Mammary microvascular endothelial cell (primary cell): ENCODE data around the gene ZC3H6.

GRCh38 chr2:110371559-110371855 is 101.1 kb downstream of the LIMS4 start:
- RAMPAGE, long total RNA = no peak

DNA sequence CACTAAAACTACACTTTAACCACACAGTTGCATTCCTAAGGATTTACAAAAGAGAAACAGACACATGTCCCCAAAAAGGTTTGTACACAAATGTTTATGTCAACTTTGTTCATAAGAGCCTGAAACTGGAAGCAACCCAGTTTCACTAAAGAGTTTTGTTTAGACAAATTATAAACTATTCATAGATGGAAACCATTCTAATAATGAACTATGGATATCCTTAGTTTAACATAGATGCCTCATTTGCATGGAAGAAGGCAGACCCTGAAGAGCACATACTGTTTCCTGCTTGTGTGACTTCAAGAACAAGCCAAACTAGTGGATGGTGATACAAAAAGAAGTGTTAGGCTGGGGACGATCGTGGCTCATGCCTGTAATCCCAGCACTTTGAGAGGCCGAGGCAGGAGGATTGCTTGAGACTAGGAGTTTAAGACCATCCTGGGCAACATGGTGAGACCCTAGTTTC is 48.1 kb downstream of the ACOXL start:
- RAMPAGE, long total RNA = no peak

DNA sequence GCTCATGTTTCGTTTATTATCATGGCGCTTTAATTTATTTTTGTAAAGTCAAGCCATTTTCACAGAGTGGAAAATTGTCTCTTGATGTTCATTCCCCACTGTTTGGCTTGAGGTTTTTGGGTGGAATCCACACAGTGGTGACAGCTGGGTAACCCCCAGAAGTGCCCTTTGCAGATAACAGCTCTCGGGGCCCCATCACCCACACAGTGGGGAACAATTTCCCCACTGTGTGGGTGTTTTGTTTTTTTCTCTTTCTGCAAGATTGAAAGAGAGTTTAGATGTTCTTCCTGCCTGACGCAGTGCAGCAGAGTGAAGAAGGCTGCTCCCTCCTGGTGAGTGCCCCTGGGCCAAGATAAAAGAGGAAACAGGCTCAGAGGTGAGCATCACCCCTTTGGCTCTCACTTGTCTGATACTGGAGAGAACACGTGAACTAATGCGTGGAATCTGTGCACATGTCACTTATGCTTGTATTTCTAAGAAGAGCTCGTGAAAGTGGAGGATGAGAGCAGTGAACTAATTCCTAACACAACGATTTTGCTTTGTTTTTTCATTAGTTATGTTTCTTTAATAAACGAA is 114.7 kb downstream of the ACOXL start:
- RAMPAGE, long total RNA = no peak

DNA sequence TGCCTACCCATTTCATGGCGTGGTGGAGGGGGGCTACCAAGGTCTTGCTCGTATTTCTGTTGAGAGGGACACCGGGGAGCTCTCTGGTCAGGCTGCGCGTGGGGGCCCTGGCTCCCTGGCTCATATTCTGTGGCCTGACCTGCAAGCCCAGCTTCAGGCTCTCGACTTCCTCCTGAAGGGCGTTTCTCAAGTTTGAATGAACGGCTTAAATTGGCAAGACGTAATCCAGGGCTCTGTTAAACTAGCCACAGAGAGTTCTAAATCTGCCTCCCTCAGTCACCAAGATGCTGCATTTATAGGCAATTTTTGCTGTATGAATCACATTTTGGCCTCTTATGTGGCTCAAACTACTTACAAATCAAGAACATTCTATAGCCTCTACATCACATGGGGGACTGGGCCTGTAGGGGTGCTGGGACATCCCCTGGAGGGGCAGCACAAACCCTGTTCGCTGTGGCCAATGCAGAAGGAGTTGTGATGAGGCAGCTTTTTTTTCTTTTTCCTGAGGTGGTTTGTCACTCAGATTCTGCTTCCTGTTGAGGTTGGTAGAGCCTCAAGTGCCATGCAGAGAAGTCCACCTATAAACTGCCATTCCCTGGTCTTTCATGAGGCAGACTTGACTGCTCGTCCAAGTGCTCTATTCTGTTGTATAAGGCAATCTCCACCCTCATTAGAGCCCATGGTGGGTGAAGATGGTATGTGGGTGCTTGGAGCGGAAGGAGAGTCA is 120.0 kb downstream of the ACOXL start:
- RAMPAGE, long total RNA = no peak

GRCh38 chr2:110858792-110859365 is 126.5 kb downstream of the ACOXL start:
- RAMPAGE, long total RNA = no peak

DNA sequence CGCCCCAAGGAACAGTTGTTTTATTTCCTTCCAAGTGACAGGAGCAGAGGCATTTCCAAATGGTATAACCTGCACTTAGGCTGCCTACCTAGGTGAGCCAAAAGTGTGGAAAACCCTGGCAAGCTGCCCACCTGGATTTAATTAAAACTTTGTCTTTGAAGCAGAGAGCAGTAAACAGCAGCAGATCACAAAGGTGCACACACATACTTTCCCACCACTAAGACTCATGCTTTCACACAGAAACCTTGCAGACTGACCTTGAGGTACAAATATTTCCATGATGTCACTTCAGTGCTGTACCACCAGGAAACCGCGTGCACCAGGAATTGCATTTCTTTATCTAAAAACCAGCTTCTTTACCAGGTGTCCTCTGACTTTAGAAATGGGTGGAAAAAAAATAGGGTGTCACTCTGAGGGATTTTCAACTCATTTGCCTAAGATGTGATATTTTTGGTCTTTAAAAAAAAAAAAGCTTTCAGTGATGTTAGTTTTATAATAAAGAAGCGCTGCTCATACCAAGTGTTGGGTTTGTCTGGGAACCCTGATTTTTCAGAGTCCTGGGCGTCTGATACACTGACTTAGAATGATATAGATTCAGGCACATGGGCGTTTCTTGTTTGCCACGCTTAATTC is 70.8 kb upstream of the BCL2L11 start:
- RAMPAGE, long total RNA = no peak

GRCh38 chr2:111128487-111129716 is 8.2 kb downstream of the BCL2L11 start:
- RAMPAGE, long total RNA = no peak

DNA sequence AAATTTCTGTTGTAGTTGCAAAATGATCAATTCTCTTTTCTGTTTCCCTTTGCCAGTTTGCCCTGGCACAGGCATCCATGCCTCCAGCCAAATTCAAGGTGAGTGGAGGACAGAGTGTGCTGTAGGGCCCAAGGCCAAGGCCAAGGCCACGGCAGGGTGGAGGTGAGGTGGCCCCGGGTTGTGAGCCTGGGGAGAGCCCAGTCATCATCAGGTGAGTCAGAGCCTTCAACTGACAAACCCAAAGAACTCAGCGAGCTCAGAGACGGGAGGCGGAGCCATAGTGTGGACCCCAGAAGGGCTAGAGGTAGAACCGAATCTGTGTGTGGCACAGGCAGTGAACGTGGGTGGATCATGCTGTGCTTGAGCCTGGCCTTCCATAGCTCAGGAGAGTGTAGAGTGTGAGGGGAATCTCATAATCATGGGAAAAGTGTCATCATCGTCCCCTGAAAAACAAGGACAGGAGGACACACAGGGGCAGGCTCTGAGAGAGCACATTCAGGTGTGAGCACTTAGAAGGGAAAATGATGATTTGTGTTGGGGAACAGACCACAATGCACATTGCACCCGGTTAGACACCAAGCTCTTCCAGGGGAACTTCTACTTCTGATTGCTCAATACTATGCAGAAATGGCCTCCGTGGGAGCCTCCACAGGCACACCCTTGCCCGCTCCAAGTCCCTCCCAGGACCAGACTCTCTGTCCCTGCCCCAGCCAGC is 55.9 kb downstream of the BCL2L11 start:
- RAMPAGE, long total RNA = no peak

GRCh38 chr2:111196269-111197017 is 75.7 kb downstream of the BCL2L11 start:
- RAMPAGE, long total RNA = no peak

GRCh38 chr2:111355443-111355838 is 234.7 kb downstream of the BCL2L11 start:
- RAMPAGE, long total RNA = no peak

DNA sequence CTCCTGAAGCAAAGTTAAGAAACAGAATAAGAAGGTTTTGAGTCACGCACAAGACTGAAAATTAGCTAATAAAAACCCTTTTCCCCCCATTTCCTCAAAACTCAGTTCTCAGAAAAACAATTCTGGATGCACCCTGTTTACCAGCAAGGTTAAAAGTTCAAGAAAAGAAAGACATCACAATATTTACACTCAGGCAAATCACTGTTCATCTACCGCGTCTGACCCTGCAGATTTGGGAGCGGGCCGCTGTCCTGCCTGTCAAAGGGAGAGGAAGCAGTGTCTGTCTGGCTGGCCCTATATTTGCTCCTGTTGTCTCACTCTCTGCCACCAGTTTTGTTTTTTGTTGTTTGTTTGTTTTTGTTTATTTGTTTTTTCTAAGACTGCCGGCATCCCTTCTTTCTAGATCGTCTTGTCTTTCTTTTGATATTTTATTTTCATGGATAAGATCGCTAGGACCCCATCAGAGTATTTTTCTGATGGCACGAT is 299.4 kb downstream of the BCL2L11 start:
- RAMPAGE, long total RNA = no peak

DNA sequence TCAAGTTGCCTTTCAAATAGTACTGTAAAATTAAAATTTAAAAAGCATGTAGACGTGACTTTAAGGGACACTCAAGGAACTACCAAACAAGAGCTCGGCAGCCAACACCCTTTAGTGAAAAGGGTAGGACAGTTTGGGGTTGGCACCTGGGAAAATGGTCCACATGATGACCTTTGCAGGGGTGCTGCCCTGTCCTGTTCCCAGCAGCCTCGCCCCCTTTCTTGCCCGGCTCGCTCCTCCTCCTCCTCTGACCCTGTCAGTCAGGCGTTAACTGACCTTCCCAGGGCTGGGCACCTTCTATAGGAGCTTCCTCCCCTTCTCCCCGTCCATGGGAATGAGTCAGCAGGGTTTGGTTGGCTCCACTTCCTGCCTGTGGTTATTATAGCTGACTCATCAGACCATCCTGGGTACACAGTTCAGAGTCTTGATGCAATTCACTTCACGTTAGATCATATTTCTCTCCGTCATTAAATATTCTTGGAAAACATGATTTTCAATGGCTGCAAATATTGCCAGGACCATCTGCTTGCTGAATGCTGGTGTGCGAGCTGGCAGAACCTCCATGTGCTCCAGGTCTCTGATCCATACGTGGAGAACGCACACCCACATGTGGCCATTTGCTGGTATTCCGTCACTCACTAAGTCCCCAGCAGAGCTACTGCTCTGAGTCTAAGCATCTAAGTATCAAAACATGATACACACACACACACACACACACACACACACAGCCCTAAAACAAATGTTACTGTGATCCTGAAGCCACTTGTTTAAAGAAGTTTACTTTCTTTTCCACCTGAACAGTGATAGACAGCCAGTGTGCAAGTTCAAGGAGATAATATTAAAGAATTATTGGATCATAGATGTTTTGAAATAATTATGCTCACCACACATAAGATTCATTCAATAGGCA is 185.0 kb downstream of the ANAPC1 start:
- RAMPAGE, long total RNA = no peak

- RAMPAGE, long total RNA = no peak
Measured at GRCh38 chr2:112003639-112004073, 51.4 kb upstream of the TMEM87B start.

DNA sequence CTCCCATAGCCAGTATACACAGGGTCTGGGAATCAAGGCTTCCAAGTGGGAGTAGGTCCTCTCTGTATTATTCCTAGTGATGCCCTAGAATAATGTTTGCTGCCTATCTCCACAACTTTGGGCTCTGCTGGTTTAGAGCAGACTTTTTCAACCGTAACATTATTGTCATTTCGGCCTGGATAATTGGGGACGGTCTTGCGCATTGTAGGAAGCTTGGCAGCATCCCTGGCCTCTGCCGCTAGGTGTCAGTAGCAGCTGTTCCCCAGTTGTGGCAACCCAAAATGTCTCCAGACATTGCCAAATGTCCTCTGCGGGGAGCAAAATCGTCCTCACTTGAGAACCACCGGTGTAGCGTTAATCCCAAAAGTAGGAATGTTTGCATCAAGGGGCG is 4.5 kb upstream of the ZC3H8 start:
- RAMPAGE, long total RNA = no peak

DNA sequence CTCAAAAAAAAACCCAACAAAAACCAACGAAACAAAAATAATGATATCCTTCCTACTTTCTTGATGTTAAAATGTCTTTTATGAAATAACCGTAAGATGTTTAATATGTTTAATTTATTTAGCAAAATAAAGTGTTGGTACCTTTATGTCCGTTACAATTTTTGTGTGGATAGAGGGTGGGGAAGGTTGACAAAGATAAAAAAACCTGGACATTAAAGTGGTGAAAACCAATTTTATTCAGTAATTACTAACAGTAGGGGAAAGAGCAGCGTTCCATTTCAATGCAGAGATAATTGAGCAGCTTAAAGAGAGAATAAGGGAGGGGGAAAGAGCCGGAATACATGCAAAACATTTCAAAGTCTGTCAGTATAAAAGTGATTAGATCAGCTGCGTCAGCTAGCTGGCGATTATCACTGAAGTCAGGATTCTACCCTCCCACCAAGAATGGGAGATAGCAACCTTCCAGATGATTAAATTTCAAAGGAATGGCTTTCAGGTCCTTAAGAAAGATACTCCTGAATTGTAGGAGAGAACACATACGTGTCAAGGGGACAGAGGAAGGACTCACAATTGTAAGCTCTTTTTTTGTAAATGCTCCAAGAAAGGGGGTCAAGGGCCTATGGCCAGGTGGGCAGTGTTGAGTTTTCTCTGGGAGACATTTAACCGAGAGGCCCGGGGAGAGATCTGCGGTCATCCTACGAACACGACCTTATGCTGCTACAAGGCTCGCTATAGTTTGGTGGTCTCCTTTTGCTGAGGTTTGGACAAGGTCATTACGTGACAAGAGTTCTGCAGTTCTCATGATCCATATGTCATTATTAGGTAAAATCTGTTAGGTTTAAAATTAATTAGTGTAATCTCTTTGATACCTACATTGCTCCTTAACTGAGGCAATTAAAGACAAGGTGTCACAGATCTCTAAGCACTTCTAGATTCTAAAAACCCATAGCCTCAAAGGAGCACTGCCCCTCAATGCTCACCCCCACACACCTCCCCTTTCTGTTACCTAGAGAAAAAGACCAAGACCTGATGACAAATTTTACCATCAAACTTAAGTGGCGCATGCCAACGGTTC is 2.6 kb upstream of the ZC3H6 start:
- RAMPAGE, long total RNA = no peak

- RAMPAGE, long total RNA = no peak
Measured at GRCh38 chr2:112275495-112275788, at the start of gene ZC3H6. Gene ZC3H6, plus strand, starts transcription at chr2:112275597.

- RAMPAGE, long total RNA = no peak
Measured at GRCh38 chr2:112311485-112311964, 36.1 kb downstream of the ZC3H6 start.

DNA sequence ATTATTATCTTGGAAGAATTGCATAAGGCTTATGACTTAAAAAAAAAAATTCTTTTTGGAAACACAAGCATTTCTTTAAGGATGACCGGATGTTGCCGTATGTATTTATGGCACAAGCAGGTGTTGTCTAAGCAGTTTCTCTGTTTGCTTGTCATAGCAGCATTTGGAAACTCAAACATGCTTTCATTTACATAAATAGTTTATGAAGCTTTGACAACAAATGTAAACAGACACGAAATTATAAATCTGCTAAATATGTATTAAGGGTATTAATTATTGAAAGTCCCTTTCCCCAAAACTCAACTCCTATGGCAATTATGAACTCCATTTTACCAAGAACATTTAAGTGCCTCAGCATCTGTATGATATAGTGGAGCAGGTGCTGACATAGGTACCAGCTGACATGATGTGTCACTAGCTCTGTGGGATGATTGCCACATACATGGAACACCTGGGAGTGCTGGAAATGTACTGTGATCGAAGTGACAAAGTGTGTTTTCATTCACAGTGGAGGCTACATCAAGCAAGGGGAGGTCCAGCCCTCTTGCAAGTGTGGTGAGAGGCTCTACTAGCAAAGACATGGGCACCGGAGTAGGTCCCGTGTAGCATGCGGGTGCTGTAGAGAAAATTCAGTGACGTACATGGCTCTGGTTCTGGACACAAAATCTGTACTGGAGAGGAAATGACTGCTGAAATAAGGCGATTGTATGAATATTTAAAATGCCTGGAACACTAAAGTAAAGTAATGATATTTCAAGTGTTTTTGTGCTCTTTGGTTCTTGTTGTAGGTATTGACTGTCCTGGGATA is 10.4 kb upstream of the POLR1B start:
- RAMPAGE, long total RNA = no peak

- RAMPAGE, long total RNA = no peak
Measured at GRCh38 chr2:112649125-112649985, 3.6 kb downstream of the SLC20A1 start.

DNA sequence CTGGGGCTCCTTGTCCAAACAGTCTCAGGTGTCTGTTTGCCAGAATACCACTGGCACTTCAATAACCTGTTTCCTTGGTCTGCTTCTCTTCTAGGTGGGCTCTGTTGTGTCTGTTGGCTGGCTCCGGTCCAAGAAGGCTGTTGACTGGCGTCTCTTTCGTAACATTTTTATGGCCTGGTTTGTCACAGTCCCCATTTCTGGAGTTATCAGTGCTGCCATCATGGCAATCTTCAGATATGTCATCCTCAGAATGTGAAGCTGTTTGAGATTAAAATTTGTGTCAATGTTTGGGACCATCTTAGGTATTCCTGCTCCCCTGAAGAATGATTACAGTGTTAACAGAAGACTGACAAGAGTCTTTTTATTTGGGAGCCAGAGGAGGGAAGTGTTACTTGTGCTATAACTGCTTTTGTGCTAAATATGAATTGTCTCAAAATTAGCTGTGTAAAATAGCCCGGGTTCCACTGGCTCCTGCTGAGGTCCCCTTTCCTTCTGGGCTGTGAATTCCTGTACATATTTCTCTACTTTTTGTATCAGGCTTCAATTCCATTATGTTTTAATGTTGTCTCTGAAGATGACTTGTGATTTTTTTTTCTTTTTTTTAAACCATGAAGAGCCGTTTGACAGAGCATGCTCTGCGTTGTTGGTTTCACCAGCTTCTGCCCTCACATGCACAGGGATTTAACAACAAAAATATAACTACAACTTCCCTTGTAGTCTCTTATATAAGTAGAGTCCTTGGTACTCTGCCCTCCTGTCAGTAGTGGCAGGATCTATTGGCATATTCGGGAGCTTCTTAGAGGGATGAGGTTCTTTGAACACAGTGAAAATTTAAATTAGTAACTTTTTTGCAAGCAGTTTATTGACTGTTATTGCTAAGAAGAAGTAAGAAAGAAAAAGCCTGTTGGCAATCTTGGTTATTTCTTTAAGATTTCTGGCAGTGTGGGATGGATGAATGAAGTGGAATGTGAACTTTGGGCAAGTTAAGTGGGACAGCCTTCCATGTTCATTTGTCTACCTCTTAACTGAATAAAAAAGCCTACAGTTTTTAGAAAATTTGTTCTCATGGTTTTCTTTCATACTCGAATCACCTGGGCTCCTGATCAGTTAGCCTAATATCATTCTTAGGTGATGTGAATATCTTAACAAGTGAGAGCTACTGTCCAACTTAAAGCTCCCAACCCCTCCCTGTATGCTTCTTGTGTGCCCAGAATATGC is 17.4 kb downstream of the SLC20A1 start:
- RAMPAGE, long total RNA = no peak